Epithelial cell of esophagus (primary cell): Measurements from ENCODE around the gene EHF.

DNA sequence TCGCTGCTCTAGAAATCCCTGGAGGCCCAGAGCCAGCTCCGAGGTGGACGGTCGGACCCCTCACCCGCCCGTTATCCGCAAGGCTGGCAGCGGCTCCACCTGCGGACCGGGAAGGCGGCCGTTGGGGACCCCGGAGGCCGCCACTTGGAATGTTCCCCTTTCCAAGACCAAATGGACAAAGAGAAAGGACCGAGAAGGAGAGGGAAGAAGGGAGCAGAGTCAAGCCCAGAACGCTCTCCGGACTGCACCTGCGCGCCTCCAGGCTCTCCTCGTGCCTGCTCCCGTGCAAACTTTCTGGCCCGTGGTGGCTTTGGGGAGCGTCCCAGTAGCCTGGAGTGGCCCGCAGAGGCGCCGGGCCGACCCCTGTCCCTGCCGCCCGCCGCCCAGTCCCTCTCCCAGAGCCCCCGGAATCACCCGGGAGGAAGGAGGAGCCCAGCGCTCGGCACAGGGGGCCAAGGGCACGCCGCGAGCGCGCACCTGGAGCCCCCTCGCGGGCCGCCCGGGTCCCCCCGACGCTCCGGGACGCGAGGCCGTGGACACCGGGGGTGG is 23.0 kb downstream of the LMO2 start:
- RRBS = 1% methylated on average over 17 of the region's 50 CpGs

DNA sequence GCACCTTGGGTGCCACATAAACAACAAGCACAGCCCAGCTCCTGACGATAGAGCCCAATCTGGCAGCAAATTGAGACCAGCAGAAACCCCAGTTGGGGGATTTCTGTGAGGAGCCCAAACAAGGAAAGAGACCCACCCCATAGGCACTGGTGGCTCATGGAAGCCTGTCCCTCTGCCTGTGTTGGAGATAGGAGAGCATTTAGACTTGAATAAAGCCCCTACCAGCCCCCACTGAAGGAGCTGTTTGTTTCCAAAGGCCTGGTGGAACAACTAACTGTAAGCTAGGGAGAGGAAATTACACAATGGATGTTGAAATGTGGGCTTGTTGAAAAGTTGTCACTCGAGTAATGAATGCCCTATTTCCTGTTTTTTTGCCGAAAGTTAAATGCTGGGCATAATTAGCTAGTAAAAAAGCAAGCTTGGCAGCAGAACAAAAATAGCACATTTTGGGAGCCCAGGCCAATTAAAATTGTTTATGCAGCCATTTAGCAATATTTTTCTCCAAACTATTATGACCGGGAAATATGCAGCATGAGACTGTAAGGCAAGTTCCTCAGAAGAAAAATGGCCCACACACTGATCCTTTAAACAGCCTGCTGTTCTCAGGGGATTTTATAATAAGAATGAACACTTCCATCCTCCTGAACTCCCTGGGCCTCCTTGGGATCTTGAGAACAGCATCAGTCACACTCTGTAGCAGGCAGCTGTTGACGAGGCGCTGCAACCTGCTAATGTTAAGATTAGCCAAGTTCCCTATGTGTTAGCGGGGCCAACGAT is 38.5 kb upstream of the LMO2 start:
- RRBS = no CpG with 5 or more reads among the region's 8 CpGs

- RRBS = no CpG with 5 or more reads among the region's 5 CpGs
Measured at GRCh38 chr11:34034097-34034475, 17.4 kb upstream of the CAPRIN1 start.

DNA sequence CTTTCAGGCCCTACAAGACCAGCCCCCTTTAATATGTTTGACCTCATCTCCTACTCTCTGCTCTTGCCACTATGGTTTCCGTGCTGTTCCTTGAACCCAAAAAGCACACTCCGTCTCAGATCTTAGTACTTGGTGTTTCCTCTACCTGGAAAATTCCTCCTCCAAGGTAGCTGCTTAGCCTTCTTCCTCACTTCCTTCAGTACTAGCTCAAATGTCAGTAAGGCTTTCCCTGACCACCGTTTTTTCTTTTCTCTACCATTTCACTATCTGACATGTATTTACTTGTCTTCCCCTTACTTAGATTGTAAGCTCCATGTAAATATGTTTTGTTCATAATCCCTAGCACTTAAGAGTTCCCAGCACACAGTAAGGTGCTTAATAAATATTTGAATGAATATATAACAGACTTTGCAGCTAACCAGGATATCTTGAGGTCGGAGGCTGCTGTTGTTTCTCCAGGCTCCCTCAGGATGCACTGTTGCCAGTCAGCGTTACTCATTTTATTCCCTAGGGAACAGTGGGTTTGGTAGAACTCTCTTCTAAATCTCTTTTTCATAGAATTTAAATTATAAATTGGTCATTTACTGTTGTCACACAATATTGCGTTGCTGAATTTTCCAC is 1.2 kb upstream of the CAPRIN1 start:
- RRBS = no CpG with 5 or more reads among the region's 6 CpGs

GRCh38 chr11:34300609-34301545 is 56.9 kb downstream of the ABTB2 start:
- RRBS = no CpG with 5 or more reads among the region's 8 CpGs

- RRBS = no CpG with 5 or more reads among the region's 3 CpGs
Measured at GRCh38 chr11:34316739-34317141, 41.1 kb downstream of the ABTB2 start.

DNA sequence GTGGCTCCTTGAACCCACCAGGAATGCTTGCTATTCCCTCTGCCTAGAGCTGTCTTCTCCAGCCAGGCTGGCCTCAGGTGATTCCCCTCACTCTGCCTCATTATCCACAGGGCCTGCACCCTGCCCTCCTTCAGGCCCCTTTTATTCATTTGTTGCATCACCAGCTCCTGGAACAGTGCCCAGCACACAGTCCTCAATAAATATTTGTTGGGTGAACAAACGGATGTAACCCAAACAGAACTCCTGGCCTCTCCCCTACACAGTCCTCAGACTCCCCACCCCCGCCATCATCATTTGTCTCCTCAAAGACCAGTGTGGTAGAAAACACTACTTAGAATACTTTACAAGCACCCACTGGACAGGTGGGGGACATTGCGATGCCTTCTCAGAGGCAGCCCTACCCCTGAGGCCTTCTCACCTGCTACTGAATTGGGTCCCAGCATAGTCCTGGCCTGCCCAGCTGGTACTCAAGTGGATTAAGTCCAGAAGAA is 12.5 kb downstream of the ABTB2 start:
- RRBS = no CpG with 5 or more reads among the region's 3 CpGs

- RRBS = no CpG with 5 or more reads among the region's 8 CpGs
Measured at GRCh38 chr11:34620652-34621818, at the start of gene EHF. TSS of gene EHF (plus strand) at chr11:34621093.

- RRBS = no CpG with 5 or more reads among the region's 10 CpGs
Measured at GRCh38 chr11:34685148-34685563, 64.3 kb downstream of the EHF start.

DNA sequence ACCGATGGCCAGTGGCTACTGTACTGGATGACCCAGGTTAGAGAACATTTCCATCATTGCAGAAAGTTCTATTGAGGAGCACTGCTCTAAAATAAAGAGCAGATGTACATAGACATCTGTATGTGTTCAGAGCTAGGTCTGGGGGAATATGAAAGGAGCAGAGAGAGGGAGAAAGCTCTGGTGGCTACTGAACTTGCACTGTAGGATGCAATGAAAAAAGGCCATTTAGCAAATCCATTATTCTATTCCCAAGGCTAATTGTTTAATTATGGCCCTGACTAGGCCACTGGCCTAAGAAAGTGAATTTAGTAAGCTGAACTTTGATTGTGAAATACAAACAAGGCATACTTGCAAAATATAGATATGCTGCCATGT is 38.9 kb downstream of the CD44 start:
- RRBS = no CpG with 5 or more reads among the region's 1 CpG

- RRBS = no CpG with 5 or more reads among the region's 1 CpG
Measured at GRCh38 chr11:35230922-35231393, 92.0 kb downstream of the CD44 start.

DNA sequence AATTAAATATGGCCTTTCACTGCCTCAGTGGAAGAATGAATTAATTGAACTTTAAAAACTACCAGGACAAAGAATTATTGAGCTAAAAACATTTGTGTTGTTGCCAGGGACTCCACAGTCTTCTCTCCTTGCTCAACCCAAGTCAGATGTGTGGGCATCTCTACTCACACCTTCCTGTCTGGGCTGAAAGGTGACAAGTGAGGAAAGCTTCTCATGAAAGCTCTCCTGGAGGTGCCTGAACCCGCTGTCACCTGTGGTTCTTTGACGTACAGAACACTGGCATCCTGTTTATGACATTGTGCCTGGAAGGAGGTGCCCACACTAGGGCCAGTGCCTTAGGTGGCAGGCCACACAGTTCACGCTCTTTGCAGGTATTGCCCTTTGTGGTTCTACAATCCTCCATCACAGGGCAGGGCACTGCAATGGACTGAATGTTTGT is 108.4 kb downstream of the CD44 start:
- RRBS = no CpG with 5 or more reads among the region's 3 CpGs

GRCh38 chr11:35289138-35289460 is 130.3 kb downstream of the SLC1A2 start:
- RRBS = no CpG with 5 or more reads among the region's 4 CpGs

DNA sequence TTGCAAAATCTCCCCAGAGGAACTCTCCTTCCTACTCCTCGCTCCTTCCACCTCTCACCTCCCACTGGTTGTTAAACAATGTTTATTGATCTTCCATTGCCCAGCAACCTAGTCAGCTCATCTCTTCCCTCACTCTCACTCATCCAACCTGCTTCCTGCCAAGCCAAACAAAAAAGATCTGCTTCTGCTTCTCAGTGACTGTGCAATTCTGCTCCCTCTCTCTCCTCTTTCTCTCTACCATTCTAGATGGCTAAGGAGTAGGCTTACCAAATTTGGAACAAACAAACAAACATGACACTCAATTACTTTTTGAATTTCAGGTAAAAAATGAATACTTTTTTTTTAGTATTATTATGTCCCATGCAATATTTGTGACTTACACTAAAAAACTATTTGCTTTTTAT is 114.9 kb downstream of the SLC1A2 start:
- RRBS = no CpG with 5 or more reads among the region's 1 CpG

DNA sequence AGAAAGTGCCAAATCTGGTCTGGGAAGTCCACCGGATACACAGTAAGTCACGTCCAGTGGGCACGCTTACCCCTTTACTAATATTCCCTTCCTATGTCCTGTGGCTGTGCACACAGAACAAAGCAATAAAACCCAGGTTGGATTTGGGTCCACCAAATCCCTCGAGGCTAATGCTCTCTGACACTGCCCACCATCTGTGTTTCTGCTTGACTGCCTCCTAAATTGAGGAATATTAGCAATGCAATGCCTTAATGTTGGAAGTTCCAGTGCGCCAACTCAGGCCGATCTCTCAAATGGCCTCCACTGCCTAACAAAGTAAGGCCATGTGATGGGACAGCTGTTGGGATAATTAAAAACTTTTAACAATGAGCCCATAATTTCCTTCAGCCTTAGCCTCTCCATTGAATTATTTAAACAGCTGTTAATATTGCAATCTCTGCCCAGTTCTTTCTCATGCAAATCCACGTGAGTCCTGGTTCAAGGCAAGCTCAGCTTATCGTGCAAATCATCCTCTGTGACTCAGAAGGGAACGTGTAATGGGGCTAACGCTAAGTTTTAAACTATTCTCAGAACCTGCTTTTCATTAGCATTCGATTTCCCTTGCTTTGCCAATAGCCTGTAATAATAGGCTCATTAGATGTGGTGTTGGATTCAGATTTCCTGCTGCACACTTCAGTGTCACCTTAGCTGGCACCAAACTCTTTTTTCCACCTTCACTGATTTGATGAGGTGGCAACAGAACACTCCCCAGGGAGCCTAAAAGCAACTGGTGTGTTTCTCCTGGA is 97.4 kb downstream of the SLC1A2 start:
- RRBS = no CpG with 5 or more reads among the region's 11 CpGs

DNA sequence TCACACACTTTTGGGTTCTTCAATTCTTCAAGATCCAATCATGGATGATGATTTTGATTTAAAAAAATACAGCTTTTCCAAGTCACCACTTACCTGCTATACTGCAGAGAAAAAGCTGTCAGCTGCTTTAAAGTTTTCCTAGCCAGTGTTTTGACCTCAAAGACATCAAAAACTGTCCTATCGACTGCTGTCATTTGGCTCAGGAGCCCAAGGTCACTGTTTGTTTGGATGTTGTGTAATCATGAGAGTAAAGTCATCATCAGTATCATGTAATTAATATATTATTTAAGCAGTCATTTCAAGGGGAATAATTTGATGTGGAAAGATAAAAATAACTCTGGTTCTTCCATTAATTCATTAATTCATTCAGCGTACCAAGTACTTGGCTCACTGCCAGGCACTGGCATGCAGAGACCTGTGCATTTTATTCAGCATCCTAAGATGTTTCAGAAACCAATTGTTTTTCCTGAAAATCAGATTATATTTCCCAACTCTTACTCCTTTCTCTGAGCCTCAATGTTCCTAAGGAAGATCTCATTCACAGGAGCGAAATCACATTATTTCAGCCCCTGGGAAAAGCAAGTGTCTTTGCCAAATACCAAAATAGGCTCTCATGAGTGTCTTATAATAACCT is 59.9 kb downstream of the SLC1A2 start:
- RRBS = no CpG with 5 or more reads among the region's 3 CpGs

- RRBS = no CpG with 5 or more reads among the region's 3 CpGs
Measured at GRCh38 chr11:35381115-35381314, 38.3 kb downstream of the SLC1A2 start.

- RRBS = no CpG with 5 or more reads among the region's 3 CpGs
Measured at GRCh38 chr11:35413499-35413998, 5.8 kb downstream of the SLC1A2 start.

DNA sequence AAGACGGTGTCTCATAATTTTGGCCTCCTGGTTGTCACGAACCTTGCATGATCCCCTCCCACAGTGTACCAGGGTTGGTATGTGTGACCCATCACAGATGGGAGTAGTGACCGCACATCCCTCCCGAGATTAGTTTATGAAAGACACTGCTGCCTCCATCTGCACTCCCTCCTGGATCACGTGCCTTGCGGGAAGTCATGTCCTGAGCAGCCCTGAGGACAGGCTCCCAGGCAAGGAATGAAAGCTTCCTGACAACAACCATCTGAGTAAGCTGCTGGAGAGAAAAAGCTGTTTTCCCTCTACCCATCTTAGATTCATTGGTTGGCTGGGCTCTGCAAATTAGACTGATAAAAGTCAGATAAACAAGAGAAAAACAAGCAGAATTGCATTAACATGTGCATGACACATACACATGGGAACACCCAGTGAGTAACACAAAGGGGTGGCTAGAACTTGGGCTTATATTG is 14.4 kb upstream of the PAMR1 start:
- RRBS = no CpG with 5 or more reads among the region's 6 CpGs

- RRBS = no CpG with 5 or more reads among the region's 8 CpGs
Measured at GRCh38 chr11:36002170-36002736, 58.4 kb downstream of the LDLRAD3 start.